Right lobe of liver (tissue), 4 donors: ENCODE data around the genes SBSN and TMEM147.

- PRO-cap, 4 experiments = no peak in any of the 4 experiments
- RAMPAGE, long total RNA, 2 experiments = no peak in any of the 2 experiments
Measured at GRCh38 chr19:35131148-35131550, 3.7 kb downstream of the LGI4 start.

DNA sequence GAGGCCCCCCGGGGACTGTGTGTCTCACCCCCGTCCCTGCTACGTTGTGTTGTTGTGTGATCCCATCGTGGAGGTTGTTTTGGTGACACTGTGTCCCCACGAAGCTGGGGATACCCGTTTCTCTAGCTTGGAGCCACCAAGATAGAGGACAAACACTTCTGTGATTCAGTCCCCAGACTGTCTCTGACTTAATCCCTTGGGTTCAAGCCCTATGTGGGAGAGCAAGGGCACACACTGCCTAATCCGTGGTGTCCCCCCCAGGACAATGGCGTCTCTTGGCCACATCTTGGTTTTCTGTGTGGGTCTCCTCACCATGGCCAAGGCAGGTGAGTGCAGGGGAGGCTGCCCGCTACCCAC is 1.2 kb downstream of the FXYD1 start:
- PRO-cap, 4 experiments = peak in 1 of 4 experiments; most common plus-strand start position 206 of the sequence (in 1); most common minus-strand start position 185 of the sequence (in 1)
- RAMPAGE, long total RNA, 2 experiments = no peak in any of the 2 experiments

DNA sequence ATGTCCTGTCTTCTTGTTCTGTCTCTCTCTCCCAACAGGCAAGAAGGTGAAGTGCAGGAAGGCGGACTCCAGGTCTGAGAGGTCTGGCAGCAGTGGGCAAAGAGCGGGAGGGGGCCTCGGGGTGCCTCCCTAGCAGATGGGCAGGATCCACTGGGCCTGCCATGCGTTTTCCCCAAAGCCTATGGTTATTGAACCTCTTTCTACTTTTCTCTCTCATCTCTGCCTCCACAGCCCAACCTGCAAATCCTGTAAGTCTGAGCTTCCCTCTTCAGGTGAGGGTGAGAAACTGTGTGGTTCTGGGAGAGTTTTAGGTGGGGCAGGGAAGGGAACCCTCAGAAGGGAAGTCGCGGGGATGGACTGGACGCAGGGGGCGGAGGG is 3.1 kb upstream of the FXYD5 start:
- PRO-cap, 4 experiments = no peak in any of the 4 experiments
- RAMPAGE, long total RNA, 2 experiments = no peak in any of the 2 experiments

- PRO-cap, 4 experiments = peak in 4 of 4 experiments; most common plus-strand start chr19:35155214 (in 3); most common minus-strand start chr19:35155150 (in 4)
- RAMPAGE, long total RNA, 2 experiments = no peak in any of the 2 experiments
Measured at GRCh38 chr19:35155033-35155396, 480 bp downstream of the FXYD5 start.

DNA sequence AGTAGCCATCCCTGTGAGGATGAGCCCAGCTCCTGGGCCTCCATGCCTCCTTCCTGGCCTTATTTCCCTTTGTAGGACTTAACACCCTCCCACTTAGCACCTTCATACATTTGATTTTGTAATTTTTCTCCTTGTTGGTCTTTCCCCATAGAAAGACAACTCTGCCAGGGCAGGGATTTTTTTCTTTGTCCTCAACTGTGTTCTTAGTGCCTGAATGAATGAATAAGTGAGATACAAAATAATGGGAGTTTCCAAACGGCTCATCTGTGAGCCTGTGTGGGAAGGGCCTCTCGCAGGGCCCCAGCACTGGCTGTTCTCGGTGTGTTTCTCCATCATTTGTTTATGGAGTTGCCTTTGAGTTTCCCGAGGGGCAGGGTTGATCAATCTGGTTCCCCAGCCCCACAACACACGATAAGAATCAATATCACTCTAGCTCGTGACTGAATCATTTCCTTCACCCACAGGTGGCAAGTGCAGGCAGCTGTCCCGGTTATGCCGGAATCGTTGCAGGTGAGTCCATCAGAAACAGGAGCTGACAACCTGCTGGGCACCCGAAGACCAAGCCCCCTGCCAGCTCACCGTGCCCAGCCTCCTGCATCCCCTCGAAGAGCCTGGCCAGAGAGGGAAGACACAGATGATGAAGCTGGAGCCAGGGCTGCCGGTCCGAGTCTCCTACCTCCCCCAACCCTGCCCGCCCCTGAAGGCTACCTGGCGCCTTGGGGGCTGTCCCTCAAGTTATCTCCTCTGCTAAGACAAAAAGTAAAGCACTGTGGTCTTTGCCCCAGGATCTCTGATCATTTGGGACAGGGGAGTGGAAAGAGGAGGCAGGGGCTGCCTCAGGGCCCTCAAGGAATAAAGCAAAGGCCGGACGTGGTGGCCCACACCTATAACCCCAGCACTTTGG is 14.8 kb downstream of the FXYD5 start:
- PRO-cap, 4 experiments = no peak in any of the 4 experiments
- RAMPAGE, long total RNA, 2 experiments = no peak in any of the 2 experiments

DNA sequence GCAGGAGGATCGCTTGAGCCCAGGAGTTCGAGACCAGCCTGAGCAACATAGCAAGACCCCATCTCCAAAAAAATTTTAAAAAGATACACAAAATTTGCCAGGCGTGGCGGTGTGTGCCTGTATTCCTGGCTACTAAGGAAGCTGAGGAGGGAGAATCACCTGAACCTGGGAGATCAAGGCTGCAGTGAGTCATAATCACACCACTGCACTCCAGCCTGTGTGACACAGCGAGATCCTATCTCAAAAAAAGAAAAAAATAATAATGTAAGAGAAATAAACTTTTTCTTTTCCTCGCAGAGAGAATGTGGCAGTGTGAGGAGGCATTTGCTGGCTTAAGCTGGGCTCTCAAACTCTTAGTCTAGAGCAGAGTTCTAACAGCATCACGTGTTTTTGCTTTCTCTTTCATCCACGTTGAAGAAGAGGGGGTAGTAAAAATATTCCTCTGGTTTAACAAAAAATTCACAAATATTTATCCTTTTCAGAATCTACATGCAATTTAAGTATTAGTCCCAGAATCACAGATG is 21.0 kb downstream of the FAM187B start:
- PRO-cap, 4 experiments = no peak in any of the 4 experiments
- RAMPAGE, long total RNA, 2 experiments = no peak in any of the 2 experiments

GRCh38 chr19:35249424-35249885 is 653 bp downstream of the LSR start:
- PRO-cap, 4 experiments = no peak in any of the 4 experiments
- RAMPAGE, long total RNA, 2 experiments = no peak in any of the 2 experiments

GRCh38 chr19:35250114-35250765 is 1.4 kb downstream of the LSR start:
- PRO-cap, 4 experiments = peak in 4 of 4 experiments; most common plus-strand start chr19:35250451 (in 1); most common minus-strand start chr19:35250291 (in 3)
- RAMPAGE, long total RNA, 2 experiments = no peak in any of the 2 experiments

GRCh38 chr19:35257198-35257697 is 8.4 kb downstream of the LSR start:
- PRO-cap, 4 experiments = no peak in any of the 4 experiments
- RAMPAGE, long total RNA, 2 experiments = no peak in any of the 2 experiments

- PRO-cap, 4 experiments = no peak in any of the 4 experiments
- RAMPAGE, long total RNA, 2 experiments = no peak in any of the 2 experiments
Measured at GRCh38 chr19:35299621-35300067, 7.7 kb downstream of the MAG start.

DNA sequence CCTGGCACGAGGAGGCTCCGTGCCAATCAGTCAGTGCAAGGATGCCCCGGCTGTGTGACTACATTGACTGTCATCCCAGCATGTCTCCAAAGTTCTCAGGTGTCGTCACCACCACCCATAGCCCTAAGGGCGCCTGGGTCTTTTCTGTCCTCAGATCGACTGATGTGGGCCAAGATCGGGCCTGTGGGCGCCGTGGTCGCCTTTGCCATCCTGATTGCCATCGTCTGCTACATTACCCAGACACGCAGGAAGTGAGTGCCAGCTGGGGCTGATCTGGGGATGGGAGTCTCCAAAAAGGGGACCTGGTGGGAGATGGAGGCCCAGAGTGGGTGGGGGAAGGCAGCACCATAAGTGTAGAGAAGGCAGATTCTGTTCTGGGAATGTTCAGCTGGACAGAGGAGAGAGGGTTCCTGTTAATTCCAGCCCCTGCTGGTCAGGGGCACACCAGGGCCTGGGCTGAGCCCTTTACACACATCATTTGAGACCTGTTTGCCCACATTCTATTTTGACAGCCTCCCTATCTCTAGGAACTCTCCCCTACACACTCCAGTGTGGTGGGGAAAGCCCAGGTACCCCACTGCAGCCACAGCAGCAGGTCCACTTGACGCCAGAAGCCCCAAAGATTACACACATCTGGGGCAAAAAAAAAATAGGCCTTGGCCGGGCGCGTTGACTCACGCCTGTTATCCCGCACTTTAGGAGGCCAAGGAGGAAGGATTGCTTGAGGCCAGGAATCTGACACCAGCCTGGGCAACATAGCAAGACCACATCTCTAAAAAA is 18.4 kb upstream of the CD22 start:
- PRO-cap, 4 experiments = no peak in any of the 4 experiments
- RAMPAGE, long total RNA, 2 experiments = no peak in any of the 2 experiments

- PRO-cap, 4 experiments = peak in 2 of 4 experiments; most common plus-strand start chr19:35319383 (in 2)
- RAMPAGE, long total RNA, 2 experiments = start-site peak on the plus strand in 2 of 2 experiments, at chr19:35319261-35319374 at its widest, 11 to 16 reads per replicate
Measured at GRCh38 chr19:35318591-35319564, 10.1 kb upstream of the CD22 start.

DNA sequence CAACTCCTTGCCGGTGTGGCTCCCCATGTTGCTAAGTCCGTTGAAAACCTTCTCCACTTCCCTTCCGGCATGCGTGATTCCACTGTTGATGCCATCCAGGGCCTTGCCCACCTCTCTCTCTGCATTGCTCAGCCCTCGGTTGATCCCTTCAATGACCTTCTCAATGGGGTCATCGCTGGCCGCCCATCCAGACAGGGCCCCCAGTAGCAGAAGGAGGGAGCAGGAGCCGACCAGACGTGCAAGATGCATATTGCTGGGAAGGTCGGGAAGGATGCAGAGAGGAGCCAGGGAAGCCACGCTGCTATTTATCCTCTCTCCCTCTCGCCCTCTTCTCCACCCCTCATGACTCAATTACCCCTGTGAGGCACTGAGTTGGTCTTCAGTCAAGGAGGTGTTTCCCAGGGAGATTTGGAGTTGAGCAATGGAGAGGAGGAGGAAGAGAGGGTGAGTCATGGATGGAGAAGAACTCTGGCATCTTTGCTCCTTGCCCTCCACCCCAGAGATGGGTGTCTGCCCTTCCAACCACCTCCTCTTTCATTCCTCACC is at the start of gene SBSN:
Gene SBSN, minus strand, starts transcription at position 279 of the 546 bp plus-strand sequence.
- PRO-cap, 4 experiments = no peak in any of the 4 experiments
- RAMPAGE, long total RNA, 2 experiments = no peak in any of the 2 experiments

DNA sequence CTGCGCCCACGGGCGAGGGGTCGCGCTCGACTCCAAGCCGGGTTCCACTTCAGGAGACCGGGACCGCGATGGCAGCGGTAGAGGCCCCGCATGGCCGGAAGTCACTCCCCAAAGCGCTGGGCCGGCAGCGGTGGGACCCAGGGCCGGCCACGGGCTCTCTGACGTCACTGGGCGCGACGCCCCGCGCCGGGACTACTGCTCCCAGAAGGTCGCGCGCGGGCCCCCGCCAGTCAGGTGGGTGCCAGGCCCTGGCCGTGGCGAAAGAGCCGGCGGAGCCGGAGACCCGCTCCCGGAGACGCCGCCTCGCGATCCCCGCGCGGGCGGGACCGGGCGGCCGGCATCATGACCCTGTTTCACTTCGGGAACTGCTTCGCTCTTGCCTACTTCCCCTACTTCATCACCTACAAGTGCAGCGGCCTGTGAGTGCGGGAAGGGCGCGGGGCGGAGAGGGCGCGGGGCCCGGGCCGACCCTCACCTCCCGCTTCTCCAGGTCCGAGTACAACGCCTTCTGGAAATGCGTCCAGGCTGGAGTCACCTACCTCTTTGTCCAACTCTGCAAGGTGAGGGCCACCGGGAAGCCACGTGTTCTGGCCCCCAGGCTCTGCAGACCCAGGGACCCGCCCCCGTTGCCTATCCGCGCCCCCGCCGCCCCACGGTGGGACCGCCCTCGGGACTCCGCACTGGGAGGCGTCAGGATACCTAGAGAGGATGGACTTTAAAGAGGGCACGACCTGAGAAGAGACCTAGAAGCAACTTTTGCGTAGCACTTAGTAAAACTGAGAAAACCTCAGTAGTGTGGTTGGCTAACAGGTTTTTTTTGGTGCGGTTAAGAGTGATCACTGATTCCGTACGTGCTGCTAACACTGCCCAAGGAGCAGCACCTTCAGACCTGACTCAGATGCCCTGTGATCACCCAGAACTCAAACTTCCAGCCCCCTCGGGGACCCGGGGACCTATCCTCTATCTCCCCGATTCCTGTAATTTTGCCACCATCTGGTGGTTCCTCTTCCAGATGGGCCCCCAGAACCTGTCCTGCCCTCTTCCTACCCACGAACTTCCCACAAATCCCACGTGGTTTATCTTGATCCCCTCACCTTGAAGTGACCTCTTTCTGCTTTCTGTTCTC is at the start of gene TMEM147:
Gene TMEM147, plus strand, starts transcription at position 229 of the 1,126 bp plus-strand sequence.
- PRO-cap, 4 experiments = peak in 4 of 4 experiments; most common plus-strand start position 233 of the sequence (in 4); most common minus-strand start position 103 of the sequence (in 4)
- RAMPAGE, long total RNA, 2 experiments = start-site peak on the plus strand in 2 of 2 experiments, centred at positions 247 to 249 of the sequence, 234 to 373 reads per replicate; start-site peak on the minus strand in 2 of 2 experiments, centred at positions 96 to 103 of the sequence, 17 to 20 reads per replicate

DNA sequence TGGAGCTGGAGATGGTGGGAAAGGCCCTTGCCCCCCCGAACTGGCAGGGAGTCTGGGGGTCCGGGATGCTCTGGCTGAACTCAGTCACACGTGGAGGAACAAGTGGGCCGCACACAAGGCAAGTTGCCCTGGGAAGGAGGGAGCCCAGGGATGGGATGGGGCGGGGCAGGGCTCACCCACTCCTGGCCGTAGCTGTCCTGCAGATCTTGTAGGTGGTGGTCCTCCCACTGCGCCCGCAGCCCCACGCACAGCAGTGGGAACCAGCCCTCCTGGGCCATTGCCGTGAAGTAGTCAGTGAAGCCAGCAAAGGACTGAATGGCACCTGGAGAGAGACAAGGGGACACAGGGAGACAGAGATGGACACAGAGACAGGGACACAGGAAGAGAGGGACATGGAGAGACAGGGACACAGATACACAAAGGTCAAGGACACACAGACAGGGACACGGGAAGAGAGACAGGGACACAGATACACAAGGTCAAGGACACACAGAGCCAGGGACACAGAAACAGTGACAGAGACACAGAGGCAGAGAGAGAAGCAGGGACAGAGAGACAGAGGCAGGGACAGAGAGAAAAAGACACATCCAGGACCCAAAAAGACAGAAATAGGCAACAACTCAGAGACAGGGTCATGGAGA is 7.6 kb downstream of the TMEM147 start:
- PRO-cap, 4 experiments = no peak in any of the 4 experiments
- RAMPAGE, long total RNA, 2 experiments = no peak in any of the 2 experiments

- PRO-cap, 4 experiments = peak in 4 of 4 experiments; most common plus-strand start chr19:35645244 (in 4); most common minus-strand start chr19:35645087 (in 3)
- RAMPAGE, long total RNA, 2 experiments = no peak in any of the 2 experiments
Measured at GRCh38 chr19:35644951-35645550, 3.1 kb upstream of the COX6B1 start.

DNA sequence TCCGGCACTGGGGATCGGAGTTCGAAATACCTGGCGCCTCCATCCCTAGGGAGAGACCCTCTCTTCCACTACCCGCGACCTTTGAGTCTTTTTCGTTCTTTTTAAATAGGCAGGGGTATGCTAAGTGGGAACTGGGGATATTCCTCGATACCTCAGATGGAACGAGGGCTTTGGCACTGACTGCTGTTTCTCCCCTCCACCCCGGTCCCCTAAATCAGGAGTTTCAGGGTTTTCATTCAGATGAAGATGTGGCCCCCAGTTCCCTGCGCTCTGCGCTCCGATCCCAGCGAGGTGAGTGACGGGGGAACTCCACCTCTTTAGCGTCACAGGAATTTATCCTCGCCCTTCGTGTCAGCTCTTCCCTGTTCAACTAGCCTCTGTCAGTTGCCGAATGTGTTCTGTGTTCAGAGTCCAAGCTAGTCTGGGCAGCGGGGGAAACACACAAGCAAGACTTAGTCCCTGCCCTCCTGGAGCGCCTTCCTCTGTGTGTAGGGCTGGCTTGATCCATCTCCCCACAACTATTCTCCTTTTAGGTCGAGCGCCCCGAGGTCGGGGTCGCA is 1.5 kb downstream of the KMT2B start:
- PRO-cap, 4 experiments = peak in 3 of 4 experiments; most common plus-strand start position 419 of the sequence (in 2); most common minus-strand start position 379 of the sequence (in 2)
- RAMPAGE, long total RNA, 2 experiments = no peak in any of the 2 experiments

DNA sequence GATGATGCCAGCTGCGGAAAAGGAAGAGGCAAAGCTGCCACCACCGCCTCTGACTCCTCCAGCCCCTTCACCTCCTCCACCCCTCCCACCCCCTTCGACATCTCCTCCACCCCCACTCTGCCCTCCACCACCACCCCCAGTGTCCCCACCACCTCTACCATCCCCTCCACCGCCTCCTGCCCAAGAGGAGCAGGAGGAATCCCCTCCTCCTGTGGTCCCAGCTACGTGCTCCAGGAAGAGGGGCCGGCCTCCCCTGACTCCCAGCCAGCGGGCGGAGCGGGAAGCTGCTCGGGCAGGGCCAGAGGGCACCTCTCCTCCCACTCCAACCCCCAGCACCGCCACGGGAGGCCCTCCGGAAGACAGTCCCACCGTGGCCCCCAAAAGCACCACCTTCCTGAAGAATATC is 2.7 kb downstream of the KMT2B start:
- PRO-cap, 4 experiments = no peak in any of the 4 experiments
- RAMPAGE, long total RNA, 2 experiments = no peak in any of the 2 experiments

DNA sequence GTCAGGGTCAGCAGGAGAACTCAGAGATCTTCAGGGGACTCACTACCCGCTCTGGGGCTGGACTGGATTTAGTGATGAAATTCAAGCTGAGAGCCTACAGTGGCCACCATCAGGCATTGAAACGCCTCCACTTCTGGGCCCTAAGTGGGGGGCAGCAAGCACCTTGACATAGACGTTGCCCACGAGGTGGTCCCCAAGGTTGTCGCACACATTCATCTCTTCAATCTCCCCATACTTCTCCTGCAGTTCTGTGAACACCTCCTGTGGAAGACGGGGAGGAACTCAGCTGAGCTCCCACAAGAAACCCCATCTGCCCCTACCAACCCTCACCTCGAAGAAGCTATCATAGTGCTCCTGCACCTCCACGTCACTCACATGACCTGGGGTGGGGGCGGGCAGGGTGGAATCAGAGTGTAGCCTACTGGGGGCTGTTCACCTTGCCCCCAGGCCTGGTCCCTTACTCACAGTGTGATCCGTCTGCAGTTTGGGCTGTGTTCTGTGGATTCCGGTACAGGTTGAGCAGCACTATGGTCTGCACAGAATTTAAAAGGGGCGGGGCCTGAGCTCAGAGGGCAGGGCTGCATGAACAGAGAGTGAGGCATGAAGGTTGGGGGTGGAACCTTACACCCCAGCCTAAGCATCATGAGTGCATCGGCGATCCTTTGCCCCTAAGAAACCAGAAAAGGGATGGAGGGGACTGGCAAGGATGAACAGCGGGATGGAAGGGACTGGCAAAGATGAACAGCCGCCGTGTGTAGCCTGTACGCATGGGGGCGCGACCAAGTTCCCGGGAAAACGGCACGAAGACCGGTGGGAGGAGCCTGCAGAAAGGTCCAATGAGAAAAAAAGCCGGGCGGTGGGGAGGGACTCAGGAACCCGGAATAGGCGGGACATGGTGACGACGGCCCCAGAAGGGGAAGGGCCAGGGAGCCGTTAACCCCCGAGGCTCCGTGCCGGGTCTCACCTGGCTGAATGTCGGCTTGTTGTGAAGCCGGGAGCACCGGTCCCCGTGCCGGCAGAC is 747 bp downstream of the U2AF1L4 start:
- PRO-cap, 4 experiments = peak in 4 of 4 experiments; most common plus-strand start position 910 of the sequence (in 4); most common minus-strand start position 769 of the sequence (in 3)
- RAMPAGE, long total RNA, 2 experiments = no peak in any of the 2 experiments

DNA sequence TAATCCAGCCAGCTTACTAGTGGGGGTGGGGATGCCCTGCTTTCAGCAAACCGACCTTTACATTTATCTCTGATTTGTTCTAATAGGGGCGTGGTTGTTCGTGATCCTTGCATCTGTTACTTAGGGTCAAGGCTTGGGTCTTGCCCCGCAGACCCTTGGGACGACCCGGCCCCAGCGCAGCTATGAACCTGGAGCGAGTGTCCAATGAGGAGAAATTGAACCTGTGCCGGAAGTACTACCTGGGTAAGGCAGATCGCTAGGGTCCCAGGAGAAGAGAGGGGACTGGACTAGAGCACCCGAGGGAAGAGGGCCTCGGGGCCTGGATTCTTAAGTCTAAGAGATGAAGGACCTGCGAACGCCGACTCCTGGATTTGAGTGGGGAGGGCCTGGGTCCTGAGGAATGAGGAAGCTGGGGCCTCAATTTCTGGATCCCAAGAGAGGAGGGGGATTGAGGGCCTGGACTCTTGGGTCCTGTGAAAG is 338 bp downstream of the PSENEN start:
- PRO-cap, 4 experiments = no peak in any of the 4 experiments
- RAMPAGE, long total RNA, 2 experiments = no peak in any of the 2 experiments